Thyroid gland (tissue), 7 donors: ENCODE measurements around a stretch of chr2.

- PRO-cap, 2 experiments, result no peak in any of the 2 experiments
- RAMPAGE, long total RNA, 5 experiments, result no peak in any of the 5 experiments
Measured at GRCh38 chr2:119262937-119263602, 39.4 kb downstream of the STEAP3 start.

DNA sequence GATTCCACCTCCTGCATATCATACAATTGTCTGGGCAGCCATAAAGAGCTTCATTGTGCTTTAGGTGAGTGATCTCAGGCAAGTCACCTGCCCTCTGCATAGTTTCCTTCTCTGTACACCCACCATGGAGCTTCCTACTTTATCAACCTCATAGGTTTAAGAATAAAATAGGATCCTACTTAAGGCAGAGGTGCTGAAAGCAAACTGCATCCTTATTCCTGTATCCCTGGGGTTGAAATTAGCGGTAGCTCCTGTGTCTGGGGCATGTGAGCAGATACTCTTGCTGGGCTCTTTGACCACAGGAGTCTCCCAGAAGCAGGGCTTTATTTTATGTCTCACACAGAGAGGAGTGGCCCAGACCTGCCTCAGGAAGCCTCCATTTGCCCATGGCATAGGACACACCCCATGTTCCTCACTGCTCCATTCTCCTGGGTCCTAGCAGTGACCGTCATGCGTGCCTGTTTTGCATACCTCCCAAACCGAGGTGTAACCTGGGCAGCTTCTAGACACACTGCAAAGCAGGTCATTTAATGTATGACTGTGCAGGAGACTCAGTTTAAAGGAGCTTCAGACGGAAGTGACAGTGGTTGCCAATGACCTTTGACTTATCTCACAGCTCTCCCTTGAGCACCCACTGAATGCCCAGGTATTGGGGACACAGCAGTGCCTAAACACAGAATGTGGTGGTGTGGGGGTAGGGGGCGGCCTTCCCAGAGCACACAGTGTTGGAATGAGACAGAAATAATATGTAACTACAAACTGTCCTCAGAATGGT lies 3.5 kb downstream of the TMEM37 start:
- PRO-cap, 2 experiments, result peak in 1 of 2 experiments; most common minus-strand start position 298 of the sequence (in 1)
- RAMPAGE, long total RNA, 5 experiments, result no peak in any of the 5 experiments

DNA sequence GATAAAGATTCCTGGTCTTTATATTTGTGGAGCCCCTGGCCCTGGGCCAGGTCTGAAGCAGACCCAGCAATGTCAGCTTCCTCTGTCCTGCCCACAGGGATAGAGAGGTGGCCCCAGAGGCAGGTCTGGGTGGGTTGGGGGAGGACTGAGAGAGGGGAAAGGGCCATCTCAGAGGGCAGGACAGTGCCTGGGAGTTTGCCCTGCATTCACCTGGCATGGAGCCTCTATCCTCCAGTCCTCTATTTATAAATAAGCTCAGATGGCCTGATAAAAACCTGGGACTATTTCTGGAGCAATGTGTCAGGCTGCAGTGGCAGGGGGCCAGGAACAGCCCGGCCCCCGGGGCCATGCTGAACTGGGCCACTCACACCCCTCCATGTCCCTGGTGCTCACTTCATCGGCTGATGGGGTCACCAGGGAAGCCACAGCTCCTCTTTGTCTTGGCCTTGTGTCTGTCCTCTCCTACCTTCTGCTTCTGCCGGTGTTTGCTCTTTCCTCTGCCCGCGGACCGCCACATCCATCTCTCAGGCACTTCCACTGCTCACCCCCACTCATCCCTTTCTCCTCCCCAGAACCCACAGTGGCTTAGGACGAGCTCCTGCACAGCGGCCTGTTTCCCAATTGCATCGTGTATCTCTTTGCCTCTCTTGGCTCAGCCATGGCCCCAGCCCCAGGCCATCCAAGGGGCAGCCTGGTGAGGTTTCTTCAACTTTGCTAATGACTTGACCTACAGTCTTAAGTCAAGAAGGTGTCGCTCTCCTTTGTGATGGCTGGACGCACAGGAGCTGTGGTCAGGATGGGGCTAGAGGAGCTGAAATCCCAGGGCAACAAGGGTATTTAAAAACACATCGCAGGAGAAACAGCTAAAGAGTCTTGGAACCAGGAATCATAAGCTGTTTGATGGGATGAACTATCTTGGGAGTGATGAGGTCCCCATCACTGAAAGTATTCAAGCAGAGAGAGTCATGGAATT lies 38.7 kb downstream of the SCTR start:
- PRO-cap, 2 experiments, result no peak in any of the 2 experiments
- RAMPAGE, long total RNA, 5 experiments, result no peak in any of the 5 experiments

GRCh38 chr2:120313615-120314138 lies 32.3 kb upstream of the INHBB start:
- PRO-cap, 2 experiments, result no peak in any of the 2 experiments
- RAMPAGE, long total RNA, 5 experiments, result no peak in any of the 5 experiments

DNA sequence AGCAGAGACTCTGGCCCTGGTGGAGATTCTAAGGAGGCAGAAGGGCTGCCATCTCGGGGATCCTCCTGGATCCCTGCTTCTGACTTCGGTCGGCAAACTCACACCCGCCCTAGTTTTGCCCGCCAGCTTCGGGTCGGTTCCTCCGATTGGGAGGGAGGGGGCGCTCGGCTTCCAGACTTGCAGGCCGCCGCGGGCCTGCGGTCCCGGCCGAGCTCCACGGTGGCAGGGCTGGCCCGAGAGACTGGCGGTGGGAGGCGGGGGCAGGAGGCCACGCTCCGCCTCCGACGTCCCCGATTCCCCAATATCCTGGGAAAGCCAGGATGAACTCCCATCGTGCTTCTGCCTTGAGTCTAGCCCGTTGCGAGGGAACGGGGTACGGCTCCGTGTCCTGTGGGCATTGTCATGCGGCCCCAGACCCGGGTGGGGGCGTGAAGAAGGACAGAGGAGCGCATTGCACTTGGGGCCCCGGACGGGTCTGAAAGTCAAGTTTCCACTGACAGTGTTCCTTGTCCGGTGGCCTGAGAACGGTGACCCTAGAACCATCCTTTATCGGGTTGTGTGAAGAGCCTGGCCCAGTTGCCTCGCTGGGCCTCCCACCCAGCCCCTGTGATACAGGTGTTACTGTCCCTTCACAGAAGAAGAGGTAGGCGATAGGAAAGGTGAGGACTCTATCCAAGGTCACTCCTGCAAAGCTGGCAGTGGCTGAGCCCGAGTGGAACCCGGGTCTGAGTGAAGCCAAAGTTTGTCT lies 2.4 kb upstream of the INHBB start:
- PRO-cap, 2 experiments, result peak in 2 of 2 experiments; most common plus-strand start position 331 of the sequence (in 2); most common minus-strand start position 199 of the sequence (in 1)
- RAMPAGE, long total RNA, 5 experiments, result no peak in any of the 5 experiments

- PRO-cap, 2 experiments, result peak in 2 of 2 experiments; most common plus-strand start chr2:120344787 (in 1); most common minus-strand start chr2:120344849 (in 1)
- RAMPAGE, long total RNA, 5 experiments, result no peak in any of the 5 experiments
Measured at GRCh38 chr2:120344760-120345643, 934 bp upstream of the INHBB start.

GRCh38 chr2:120348966-120349337 lies 3.0 kb downstream of the INHBB start:
- PRO-cap, 2 experiments, result no peak in any of the 2 experiments
- RAMPAGE, long total RNA, 5 experiments, result no peak in any of the 5 experiments

- PRO-cap, 2 experiments, result peak in 1 of 2 experiments; most common plus-strand start chr2:120399448 (in 1); most common minus-strand start chr2:120399182 (in 1)
- RAMPAGE, long total RNA, 5 experiments, result no peak in any of the 5 experiments
Measured at GRCh38 chr2:120398903-120399849, 53.2 kb downstream of the INHBB start.

- PRO-cap, 2 experiments, result no peak in any of the 2 experiments
- RAMPAGE, long total RNA, 5 experiments, result no peak in any of the 5 experiments
Measured at GRCh38 chr2:120524925-120525552, 179.1 kb downstream of the INHBB start.

DNA sequence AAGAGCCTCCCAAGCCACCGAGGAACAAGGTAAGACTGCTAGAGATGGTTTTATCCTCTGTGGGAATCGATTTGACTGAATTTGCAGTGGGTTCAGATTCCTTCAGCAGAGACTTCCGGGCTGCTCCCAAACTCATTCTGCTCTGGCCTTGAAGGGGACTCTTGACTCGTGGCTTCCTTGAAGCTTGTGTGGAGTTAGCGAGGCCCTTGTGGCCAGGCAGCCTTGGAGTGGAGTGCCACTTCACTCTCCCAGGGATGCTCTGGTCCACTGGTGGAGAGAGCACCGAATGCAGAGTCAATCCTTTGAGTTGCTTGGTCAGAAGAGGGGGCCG lies 3.0 kb downstream of the GLI2 start:
- PRO-cap, 2 experiments, result no peak in any of the 2 experiments
- RAMPAGE, long total RNA, 5 experiments, result no peak in any of the 5 experiments

GRCh38 chr2:120741239-120742464 lies 6.0 kb downstream of the GLI2 start:
- PRO-cap, 2 experiments, result no peak in any of the 2 experiments
- RAMPAGE, long total RNA, 5 experiments, result no peak in any of the 5 experiments

DNA sequence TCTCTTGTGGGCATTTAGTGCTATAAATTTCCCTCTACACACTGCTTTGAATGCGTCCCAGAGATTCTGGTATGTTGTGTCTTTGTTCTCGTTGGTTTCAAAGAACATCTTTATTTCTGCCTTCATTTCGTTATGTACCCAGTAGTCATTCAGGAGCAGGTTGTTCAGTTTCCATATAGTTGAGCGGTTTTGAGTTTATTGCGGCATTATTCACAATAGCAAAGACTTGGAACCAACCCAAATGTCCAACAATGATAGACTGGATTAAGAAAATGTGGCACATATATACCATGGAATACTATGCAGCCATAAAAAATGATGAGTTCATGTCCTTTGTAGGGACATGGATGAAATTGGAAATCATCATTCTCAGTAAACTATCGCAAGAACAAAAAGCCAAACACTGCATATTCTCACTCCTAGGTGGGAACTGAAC lies 154.5 kb upstream of the TFCP2L1 start:
- PRO-cap, 2 experiments, result no peak in any of the 2 experiments
- RAMPAGE, long total RNA, 5 experiments, result no peak in any of the 5 experiments

- PRO-cap, 2 experiments, result no peak in any of the 2 experiments
- RAMPAGE, long total RNA, 5 experiments, result no peak in any of the 5 experiments
Measured at GRCh38 chr2:121504848-121505448, 144.3 kb downstream of the CLASP1 start.

- PRO-cap, 2 experiments, result no peak in any of the 2 experiments
- RAMPAGE, long total RNA, 5 experiments, result no peak in any of the 5 experiments
Measured at GRCh38 chr2:121591270-121591803, 57.9 kb downstream of the CLASP1 start.

DNA sequence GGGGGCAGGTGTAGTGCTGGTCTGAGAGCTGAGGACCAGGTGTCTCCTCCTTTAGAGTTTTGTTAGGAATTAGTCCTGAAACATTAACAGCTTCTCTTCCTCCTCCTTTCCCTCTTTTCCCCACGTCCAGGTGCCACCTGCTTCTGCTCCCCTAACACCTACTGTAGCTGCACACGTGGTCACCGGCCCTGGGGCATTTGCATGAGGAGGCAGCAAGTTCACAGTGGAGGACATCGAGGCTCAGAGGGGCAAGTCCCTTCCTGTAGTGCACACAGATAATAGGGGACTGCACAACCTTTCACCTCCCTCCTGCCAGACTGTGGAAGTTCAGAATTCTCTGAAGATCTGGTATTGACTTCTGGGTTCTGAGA lies 111.9 kb downstream of the TSN start:
- PRO-cap, 2 experiments, result no peak in any of the 2 experiments
- RAMPAGE, long total RNA, 5 experiments, result no peak in any of the 5 experiments

GRCh38 chr2:123390651-123391087 lies 634.4 kb upstream of the CNTNAP5 start:
- PRO-cap, 2 experiments, result no peak in any of the 2 experiments
- RAMPAGE, long total RNA, 5 experiments, result no peak in any of the 5 experiments

GRCh38 chr2:124021103-124021515 lies 4.0 kb upstream of the CNTNAP5 start:
- PRO-cap, 2 experiments, result peak in 1 of 2 experiments; most common minus-strand start chr2:124021250 (in 1)
- RAMPAGE, long total RNA, 5 experiments, result no peak in any of the 5 experiments

GRCh38 chr2:124343808-124344160 lies 318.7 kb downstream of the CNTNAP5 start:
- PRO-cap, 2 experiments, result no peak in any of the 2 experiments
- RAMPAGE, long total RNA, 5 experiments, result no peak in any of the 5 experiments

- PRO-cap, 2 experiments, result no peak in any of the 2 experiments
- RAMPAGE, long total RNA, 5 experiments, result no peak in any of the 5 experiments
Measured at GRCh38 chr2:125664859-125665527, 991.0 kb upstream of the GYPC start.

- PRO-cap, 2 experiments, result no peak in any of the 2 experiments
- RAMPAGE, long total RNA, 5 experiments, result no peak in any of the 5 experiments
Measured at GRCh38 chr2:126658294-126658615, 2.3 kb downstream of the GYPC start.